Camera-type eye (tissue), 1 donor: ENCODE measurements around a stretch of chr14.

- RAMPAGE, long total RNA = no peak
Observed at GRCh38 chr14:70332671-70332905, 26.9 kb downstream of the COX16 start.

DNA sequence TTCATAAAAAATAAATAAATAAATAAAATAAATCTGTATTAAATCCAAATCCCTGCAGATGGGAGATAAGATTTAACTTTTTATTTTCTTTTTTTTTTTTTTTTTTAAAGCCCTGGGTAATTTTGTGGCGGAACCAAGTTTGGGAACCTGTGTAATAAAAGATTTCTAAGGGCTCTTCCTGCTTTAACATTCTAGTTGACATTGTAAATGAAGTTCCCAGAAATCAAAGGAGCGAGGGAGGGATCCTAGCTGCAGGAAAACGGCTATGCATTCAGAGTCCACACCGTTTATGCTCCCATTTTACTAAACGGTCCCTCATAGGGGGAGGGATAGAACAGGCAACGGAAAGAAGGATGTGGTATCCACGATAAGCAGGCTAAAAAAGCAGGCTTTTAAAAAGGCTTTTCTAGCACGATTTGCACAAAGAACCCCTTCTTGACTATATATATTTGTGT lies 633 bp downstream of the SYNJ2BP start:
- RAMPAGE, long total RNA = no peak

DNA sequence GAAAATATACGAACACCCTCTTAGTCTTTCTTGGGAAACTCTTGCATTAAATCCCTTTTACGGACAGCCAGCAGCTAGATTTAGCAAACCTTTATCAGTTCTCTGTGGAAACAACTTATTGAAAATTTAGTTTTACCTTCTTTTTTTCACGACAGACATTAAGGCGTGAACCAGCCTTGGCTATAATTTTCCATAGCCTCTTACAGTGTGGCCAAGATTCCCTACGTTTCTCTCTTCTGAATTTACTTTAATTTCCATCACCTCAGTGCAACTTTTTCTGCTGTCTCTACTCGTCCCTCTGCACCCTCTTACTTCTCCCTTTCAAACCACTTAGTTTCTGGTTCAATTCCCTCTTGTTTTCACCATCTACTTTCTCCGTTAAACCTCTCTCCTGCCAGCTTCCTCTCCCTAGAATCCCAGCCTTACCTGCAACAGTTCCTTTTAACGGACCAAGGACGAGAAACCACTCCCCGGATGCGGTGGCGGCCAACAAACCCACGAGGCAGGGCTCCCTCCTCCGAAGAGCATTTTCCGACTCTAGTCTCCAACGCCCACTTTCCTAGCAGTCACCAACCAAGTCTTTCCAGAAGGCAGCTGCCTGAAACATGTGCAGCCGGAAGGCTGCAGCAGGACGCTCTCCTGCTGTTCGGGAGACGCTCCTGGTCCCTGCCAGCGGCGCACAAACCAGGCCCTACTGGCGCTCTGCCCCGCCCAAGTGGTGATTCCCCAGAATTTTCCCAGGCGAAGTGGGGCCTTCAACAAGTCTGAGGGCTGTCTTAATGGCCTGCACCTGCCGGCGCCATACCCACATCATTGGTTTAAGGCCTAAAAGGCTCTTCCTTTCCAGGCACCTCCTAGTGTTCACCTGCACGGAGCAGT lies 20.9 kb upstream of the ADAM20 start:
- RAMPAGE, long total RNA = no peak

GRCh38 chr14:70742218-70742786 lies 67.0 kb downstream of the MAP3K9 start:
- RAMPAGE, long total RNA = no peak

DNA sequence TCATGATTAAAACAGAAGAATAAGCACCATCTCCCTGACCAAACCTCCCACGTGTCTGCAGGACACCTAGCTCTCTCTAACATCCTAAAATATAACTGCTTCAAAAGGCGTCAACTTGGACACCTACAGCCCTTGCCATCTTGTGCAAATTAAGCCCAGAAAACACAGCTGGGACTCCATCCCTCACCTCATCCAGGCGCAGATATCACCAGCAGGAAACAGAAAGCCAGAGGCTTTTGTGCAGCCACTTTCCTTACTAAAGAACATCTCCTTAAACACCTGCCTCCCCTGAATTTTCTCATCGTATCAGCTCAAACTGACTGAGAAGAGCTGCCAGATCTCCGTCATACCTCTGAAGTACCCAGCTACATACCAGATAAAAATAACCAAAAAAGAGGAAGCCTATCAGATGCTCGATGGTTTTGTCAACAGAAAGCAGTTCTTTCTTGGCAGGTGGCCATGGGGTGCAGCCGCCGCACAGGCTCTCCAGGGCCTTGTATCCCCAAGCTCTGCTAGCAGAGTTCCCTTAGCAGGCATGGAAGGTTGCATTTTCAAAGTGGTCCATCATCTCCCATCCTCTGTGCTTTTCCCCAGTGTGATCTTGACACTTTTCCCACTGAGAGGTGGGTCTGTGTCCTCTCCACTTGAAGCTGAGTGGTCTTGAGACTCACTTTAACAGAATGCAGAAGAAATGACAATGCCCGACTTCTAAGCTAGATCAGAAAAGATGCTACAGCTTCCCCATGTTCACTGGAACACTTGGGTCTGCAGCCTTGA lies 28.7 kb downstream of the MAP3K9 start:
- RAMPAGE, long total RNA = no peak

- RAMPAGE, long total RNA = no peak
Observed at GRCh38 chr14:70800602-70801185, 8.6 kb downstream of the MAP3K9 start.

DNA sequence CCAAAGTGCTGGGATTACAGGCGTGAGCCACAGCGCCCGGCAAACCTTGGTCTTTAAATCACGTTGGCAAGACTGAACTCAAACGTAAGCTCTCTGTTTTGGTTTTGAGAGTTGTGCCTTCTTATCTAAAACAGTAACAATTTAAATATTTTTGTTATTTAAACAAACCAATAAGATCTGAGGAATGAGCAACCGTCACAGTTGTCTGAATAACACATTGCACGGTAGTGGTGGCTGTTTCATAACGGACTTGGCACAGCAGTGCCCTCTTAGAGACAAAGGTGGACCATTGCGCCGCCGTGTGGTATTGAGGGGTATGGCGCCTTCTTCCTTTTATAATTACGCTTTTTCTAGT lies 8.2 kb upstream of the MAP3K9 start:
- RAMPAGE, long total RNA = no peak

GRCh38 chr14:70886674-70887171 lies 20.5 kb upstream of the PCNX1 start:
- RAMPAGE, long total RNA = no peak

DNA sequence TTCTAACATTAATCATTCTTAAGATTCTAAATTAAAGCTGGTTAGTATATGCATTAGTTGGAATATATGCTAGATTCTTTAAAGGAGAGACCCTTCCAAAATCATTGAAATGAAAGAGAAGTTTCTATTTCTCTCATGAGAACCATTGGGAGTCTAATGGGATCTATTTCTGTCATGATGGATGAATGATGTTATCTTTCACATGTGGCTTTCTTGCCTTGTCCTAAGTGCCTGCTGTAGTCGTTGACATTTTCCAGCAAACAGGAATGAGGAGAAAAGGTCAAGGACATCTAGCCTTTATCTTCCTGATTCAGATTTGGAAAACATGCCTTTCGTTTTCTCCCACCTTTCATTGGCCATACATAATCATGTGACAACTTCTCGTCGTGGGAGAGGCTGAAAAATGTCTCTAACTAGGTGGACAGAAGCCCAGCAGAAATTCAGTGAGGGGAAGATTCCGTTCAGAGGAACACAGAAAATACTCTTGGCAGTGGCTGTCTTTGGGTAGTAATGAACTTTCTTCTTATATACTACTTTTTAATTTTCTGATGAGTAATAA lies 94.5 kb downstream of the PCNX1 start:
- RAMPAGE, long total RNA = no peak

- RAMPAGE, long total RNA = no peak
Observed at GRCh38 chr14:71123353-71124005, 196.8 kb upstream of the SIPA1L1 start.

- RAMPAGE, long total RNA = no peak
Observed at GRCh38 chr14:71320831-71321216, 548 bp downstream of the SIPA1L1 start.

DNA sequence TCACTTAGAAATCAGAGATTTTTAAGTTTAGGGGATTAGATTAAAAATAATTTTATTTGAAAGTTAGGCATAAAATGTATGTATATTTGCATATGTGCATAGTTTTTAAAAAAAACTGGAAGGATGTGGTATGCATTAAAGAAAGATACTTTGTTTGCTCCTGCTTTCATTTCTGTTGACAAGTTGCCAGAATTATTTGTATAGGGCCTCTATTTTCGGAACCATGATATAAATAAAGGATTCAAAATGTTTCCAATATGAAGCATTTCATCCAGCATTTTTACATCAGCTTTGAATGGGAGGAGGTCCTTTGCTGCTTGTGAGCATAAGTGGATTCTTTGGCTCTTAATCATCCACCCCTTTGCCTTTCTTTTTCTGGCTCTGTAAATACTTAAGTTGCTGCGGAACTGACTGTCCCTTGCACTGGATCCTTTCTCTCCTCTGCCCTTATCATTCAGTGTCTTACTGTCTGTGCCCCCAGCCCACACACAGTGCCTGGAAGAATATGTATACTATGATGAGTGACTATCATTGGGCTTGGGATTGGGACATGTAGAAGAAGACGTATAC lies 254.6 kb downstream of the SIPA1L1 start:
- RAMPAGE, long total RNA = no peak

- RAMPAGE, long total RNA = no peak
Observed at GRCh38 chr14:71678670-71679342, 253.4 kb upstream of the RGS6 start.

DNA sequence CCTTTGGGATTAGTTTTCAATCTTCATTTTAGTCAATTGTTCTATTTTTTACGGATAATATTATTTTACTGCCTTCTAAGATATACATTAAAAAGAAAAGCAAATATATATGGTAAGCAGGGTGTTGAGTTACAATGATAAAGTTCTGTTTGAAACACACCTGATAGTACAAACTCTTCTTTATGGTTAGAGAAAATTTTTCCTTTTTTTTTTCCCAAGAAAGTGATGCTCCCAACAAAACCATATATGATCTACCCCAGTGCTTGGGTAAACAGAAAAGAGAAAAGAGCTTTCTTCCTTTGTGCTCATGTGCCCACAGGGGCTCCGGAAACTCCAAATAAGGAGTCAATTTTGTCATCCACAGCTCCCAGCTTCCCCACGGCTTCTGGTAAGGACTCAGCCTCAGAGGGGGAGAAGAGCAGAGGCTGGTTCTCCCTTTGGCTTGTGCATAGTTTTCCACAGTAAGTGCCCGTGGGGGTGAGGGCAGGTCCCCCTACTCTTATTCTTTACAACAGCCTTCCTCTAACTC lies 13.4 kb upstream of the RGS6 start:
- RAMPAGE, long total RNA = no peak

- RAMPAGE, long total RNA = no peak
Observed at GRCh38 chr14:72565154-72565691, 328.7 kb downstream of the DPF3 start.

DNA sequence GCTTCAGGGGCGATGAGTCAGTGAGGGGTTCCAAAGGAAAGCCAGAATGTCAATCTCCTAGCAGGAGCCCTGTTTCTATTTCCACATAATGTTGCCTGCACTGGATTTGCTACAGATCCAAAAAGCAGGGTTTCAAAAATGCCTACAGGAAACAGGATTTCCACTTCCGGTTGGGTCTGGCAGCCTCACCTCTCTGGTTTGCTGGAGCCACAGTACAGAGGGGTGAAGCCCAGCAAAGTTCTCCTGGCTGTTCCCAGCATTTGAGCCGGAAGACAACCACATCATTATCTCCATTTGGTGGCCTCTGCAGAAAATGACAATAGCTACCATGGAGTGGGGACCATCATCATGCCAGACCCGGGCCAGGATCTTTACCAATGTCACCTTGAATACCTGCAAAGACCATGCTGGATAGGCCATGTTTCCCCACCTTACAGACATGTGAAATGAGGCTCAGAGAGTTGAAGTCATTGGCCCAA lies 278.1 kb downstream of the DPF3 start:
- RAMPAGE, long total RNA = no peak

- RAMPAGE, long total RNA = no peak
Observed at GRCh38 chr14:72617146-72618263, 276.4 kb downstream of the DPF3 start.

DNA sequence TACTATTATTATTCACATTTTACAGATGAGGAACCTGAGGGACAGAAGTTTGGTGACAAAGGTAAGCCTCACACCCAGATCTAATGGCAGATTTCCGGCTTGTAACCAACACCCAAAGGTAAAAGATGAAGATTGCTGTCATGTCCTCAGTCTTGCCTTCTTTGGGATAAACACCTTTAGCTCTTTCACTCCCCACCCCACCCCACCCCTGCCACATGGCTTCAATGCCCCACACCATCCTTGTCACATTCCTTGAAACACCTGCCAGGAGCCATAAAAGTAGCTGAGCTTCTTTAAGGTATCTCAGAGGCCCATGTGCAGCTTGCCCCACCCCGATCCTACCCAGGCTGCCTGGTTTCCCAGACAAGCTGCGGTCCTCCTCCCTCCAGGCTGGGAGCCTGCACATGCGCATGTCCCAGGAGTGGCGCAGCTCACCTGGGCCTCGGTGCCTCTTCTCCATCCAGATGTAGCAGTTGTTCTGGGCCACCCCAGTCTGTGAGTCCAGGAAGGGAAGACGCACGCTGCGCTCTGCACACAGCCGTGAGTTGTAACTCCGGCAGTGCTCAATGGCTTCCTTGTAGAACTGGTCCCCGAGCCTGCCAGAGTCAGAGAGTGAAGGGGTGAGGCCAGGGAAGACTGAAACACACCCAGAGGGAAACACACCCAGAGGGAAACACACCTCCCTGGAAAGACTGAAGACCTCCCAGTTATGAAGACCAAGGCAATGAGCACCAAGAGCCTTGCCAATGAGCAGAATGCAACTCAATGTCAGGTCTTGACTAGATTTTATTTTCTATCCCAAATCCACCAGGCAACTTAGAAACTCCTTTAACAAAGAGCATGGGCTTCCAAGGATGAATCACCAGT lies 122.4 kb downstream of the DPF3 start:
- RAMPAGE, long total RNA = no peak

GRCh38 chr14:72850277-72850710 lies 43.6 kb downstream of the DPF3 start:
- RAMPAGE, long total RNA = no peak

DNA sequence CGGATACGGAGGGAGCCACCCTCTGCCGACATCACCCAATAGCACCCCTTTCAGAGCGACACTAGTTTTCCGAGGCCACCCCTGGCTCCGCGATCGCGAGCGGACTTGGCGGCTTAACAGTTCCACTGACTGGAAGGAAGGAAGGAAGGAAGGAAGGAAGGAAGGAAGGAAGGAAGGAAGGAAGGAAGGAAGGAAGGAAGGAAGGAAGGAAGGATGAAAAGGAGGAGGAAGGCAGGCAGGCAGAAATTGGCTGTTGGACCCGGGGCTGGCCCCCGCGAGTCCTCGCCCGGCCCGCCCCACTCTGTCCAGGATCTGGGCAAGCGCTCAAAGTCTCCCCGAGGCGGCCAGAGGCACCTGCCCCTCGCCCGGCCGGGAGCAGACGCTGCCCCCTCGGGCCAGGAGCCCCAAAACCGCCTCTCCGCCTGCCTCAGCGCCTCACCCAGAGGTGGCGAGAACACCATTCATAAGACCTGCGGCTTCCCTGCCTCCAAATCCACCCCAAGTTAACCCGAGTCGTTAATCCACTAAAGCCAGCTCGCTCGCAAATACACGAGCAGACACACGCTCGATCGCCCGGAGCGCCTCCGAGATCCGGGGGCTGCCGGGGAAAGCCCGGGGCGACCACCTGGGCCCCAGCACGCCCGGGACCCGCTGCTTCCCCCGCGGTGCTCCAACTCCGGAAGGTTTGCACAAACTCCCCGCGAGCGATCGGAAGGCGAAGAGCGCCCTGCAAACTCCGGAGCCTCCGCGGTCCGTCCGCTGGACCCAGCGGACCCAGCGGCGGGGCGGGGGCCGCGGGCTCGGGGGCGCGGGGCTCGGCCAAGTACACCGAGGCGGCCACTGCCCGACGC lies 864 bp downstream of the DPF3 start:
- RAMPAGE, long total RNA = no peak